Subcutaneous adipose tissue (tissue), 3 donors: ENCODE measurements around the genes CCPG1 and DNAAF4.

GRCh38 chr15:52372081-52372489 lies 76.5 kb upstream of the MYO5C start:
- PRO-cap: no peak
- RAMPAGE, long total RNA, 3 experiments: no peak in any of the 3 experiments

DNA sequence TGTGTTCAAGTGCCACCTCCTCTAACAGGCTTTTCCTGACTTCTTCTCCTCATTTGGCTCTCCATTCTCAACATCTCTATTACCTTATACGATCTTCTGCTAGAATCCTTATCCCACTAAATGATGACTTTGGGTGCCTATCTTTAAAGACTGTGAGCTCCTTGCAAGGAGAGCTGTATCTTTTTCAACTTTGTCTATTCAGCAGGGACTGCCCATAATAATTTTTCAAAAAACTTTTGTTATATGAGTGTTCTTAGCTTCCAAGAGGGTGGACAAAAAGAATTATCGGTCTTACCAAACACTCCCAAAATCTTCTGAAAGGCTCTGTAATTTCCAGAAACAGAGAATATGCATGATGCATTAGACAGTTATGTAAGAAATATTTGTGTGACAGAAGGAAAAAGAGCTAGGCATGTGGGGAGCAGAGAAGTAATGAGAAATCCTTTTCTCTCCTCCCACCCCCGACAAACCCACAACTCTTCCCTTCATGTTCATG lies 87.0 kb downstream of the MYO5A start:
- PRO-cap: no peak
- RAMPAGE, long total RNA, 3 experiments: start-site peak on the minus strand in 1 of 3 experiments, centred at position 206 of the sequence, 5 reads per replicate

- PRO-cap: bidirectional peak, plus-strand start at chr15:52529245, minus-strand start at chr15:52529138
- RAMPAGE, long total RNA, 3 experiments: no peak in any of the 3 experiments
Observed at GRCh38 chr15:52529106-52529582, 464 bp upstream of the MYO5A start.

DNA sequence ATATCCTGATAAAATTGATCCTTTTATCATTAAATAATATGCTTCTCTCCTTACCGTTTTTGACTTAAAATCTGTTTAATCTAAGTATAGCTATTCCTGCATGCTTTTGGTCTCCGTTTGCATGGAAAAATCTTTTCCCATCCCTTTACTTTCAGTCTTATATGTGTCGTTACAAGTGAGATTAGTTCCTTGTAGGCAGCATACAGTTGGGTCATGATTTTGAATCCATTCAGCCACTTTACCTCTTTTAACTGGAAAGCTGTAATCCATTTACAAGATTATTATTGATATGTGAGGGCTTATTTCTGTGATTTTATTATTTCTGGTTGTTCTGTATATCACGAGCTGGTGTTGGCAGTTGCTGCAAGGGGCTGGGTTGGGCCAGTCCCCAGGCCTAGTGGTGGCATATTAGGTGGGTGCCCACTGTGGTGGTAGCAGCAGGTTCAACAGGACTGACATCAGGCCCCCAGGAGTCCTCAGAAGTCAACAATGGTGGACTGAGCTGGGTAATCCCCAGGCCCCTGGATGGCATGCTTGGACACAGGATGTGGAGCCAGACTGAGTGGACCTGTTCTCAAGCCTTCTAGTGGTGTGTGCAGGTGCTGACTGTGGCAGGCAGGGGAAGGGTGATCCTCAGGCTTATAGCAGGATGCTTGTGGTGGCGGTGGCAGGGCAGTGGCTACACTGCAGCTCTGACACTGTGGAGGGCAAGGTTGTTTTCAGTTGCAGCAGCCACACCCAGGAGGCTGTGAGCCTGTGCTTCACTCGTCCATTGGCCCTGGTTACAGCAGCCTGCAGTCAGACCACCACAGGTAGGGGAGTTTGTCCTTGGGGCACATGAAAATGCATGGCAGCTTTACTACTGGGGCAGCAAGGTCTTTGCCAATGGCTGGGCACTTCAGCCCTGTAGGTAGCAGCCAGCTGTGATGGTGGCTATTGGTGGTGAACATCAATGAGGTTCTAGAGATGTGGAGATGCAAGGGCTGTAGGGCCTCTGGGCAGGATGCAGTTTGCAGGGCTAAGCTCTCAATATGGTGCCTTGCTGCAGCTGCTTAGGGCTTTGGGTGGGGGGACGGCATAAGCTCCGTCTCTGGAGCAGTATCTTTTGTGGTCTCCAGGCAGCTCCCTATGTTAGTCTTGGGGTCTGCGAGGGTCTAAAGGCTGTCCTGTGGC lies 17.3 kb upstream of the MYO5A start:
- PRO-cap: no peak
- RAMPAGE, long total RNA, 3 experiments: no peak in any of the 3 experiments

GRCh38 chr15:52567285-52567598 lies 1.6 kb downstream of the ARPP19 start:
- PRO-cap: no peak
- RAMPAGE, long total RNA, 3 experiments: no peak in any of the 3 experiments

DNA sequence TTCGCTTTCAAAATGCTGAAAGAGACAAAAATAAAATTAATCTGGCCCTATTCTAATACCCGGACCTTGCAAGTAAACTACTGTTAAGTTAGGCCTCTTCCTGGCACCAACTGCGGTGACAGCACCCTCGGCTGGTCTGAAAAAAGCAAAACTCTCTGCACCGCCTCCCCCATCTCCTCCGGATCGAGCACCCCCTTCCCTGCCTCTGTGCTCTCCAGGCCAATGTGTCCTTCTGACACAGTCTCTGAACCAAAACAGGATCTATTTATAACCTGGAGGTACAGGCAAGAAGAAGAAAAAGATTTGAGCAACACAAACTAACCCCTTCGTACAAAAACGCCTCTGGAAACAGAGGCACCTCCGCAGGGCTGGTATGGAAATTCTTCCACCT lies 1.1 kb downstream of the ATOSA start:
- PRO-cap: bidirectional peak, plus-strand start outside the sequence, minus-strand start at position 112 of the sequence
- RAMPAGE, long total RNA, 3 experiments: no peak in any of the 3 experiments

DNA sequence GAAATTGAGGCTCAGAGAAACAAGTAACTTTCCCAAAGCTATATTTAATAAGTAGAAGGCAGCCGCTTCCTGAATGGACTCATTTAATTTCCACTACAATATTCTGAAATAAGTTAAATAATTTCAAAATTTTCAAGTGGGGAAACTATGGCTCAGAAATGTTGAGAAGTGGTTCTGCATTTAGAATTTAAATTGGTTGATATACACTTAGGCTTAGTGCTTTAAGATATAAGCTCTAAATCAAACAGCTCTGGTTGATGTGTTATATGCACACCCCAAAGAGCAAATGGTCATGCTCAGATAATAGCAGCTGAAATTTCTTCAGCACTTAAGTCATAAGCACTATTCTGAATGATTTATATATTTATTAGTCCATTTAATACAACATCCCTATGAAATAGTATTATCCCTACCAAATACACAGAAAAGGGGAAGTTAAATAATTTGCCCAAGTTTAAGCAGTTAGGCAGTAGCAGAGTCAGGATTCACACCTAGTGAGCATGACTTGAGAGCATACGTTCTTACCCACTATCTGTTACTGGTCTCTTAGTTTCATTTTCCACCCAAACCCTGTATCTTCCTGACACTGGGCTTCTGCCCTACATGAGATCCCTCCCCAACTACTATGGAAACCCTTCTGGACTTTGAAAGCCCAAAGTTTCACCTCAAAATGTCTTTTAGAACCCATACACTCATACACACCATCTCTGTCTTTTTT lies 4.2 kb upstream of the ATOSA start:
- PRO-cap: no peak
- RAMPAGE, long total RNA, 3 experiments: no peak in any of the 3 experiments

- PRO-cap: no peak
- RAMPAGE, long total RNA, 3 experiments: no peak in any of the 3 experiments
Observed at GRCh38 chr15:52804338-52805123, 14.4 kb upstream of the ONECUT1 start.

- PRO-cap: no peak
- RAMPAGE, long total RNA, 3 experiments: no peak in any of the 3 experiments
Observed at GRCh38 chr15:52805124-52805562, 15.0 kb upstream of the ONECUT1 start.

DNA sequence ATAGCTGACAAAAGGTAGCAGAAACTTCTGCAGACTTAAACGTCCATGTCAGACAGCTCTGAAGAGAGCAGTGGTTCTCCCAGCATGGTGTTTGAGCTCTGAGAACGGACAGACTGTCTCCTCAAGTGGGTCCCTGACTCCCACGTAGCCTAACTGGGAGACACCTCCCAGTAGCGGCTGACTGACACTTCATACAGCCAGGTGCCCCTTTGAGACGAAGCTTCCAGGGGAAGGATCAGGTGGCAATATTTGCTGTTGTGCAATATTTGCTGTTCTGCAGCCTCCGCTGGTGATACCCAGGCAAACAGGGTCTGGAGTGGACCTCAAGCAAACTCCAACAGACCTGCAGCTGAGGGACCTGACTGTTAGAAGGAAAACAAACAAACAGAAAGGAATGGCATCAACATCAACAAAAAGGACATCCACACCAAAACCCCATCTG lies 34.4 kb upstream of the ONECUT1 start:
- PRO-cap: no peak
- RAMPAGE, long total RNA, 3 experiments: no peak in any of the 3 experiments

GRCh38 chr15:53455366-53455628 lies 304.2 kb downstream of the WDR72 start:
- PRO-cap: no peak
- RAMPAGE, long total RNA, 3 experiments: no peak in any of the 3 experiments

GRCh38 chr15:53710821-53711320 lies 48.6 kb downstream of the WDR72 start:
- PRO-cap: no peak
- RAMPAGE, long total RNA, 3 experiments: no peak in any of the 3 experiments

DNA sequence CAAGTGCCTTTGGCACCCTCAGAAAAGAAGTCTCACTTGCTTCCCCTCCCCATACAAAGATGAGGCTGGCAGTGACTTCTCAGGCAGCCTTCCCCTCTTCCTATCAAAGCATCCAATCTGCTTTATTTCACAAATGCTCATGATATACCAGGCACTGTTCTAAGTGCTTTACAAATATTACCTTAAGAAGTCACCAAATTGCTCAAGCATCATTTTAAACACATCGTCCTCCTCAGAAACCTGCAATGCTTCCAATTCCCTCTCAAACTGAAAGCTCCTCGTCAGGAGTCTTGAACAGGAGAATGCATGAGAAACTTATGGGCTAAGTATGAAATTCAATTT lies 181.9 kb downstream of the RSL24D1 start:
- PRO-cap: no peak
- RAMPAGE, long total RNA, 3 experiments: no peak in any of the 3 experiments

- PRO-cap: no peak
- RAMPAGE, long total RNA, 3 experiments: no peak in any of the 3 experiments
Observed at GRCh38 chr15:55250936-55251560, 38.6 kb downstream of the RAB27A start.

- PRO-cap: unidirectional peak, plus-strand start at chr15:55267913
- RAMPAGE, long total RNA, 3 experiments: no peak in any of the 3 experiments
Observed at GRCh38 chr15:55267230-55268124, 22.1 kb downstream of the RAB27A start.

GRCh38 chr15:55288751-55289385 lies 745 bp downstream of the RAB27A start:
- PRO-cap: bidirectional peak, plus-strand start at chr15:55289213, minus-strand start at chr15:55289103
- RAMPAGE, long total RNA, 3 experiments: no peak in any of the 3 experiments

DNA sequence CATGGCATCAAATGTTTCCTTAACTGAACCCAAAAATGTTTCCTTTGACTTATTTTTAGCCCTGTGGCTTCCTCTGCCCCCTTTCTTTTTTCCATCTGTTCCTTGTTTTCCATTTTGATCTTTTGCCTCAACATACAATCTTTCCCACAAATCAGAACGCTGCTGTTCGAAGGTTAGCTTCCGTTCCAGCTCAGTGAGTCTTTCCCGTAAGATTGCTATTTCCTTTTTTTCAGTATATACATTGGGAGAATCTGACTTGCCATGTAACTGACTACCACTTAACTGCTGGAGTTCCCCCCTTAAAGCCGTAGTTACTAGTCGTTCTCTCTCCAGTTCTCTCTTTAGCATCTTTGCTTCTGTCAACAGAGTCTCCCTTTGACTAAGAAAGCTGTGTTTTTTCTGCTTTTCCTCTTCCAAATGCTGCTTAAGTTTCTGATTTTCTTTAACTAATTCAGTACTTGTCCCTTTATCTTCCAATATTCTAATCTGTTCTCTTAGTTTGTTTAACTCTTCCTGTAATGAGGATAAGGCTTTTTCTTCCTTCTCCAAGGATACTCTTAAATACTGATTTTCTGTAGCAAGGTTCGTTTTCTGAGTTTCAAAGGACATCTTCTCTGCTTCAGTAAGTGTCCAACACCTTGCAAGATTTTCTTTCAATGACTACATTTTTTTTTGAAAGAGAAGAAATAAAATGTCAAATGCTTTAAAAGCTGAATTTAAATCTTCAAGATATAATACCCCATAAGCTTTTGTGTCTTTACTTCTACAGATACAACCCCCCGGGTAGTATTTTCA lies 41.5 kb downstream of the PIGB start:
- PRO-cap: no peak
- RAMPAGE, long total RNA, 3 experiments: no peak in any of the 3 experiments

GRCh38 chr15:55407803-55408811 lies at the start of gene CCPG1:
Gene CCPG1 (minus strand): TSS chr15:55408359.
- PRO-cap: bidirectional peak, plus-strand start at chr15:55408450, minus-strand start at chr15:55408294
- RAMPAGE, long total RNA, 3 experiments: start-site peak on the plus strand in 2 of 3 experiments, at chr15:55408448-55408704 at its widest, 8 to 63 reads per replicate; start-site peak on the minus strand in 3 of 3 experiments, at chr15:55408267-55408347 at its widest, 653 to 1,365 reads per replicate

- PRO-cap: no peak
- RAMPAGE, long total RNA, 3 experiments: no peak in any of the 3 experiments
Observed at GRCh38 chr15:55508171-55508394, at the start of gene DNAAF4. Gene DNAAF4 (minus strand): TSS chr15:55508234.

DNA sequence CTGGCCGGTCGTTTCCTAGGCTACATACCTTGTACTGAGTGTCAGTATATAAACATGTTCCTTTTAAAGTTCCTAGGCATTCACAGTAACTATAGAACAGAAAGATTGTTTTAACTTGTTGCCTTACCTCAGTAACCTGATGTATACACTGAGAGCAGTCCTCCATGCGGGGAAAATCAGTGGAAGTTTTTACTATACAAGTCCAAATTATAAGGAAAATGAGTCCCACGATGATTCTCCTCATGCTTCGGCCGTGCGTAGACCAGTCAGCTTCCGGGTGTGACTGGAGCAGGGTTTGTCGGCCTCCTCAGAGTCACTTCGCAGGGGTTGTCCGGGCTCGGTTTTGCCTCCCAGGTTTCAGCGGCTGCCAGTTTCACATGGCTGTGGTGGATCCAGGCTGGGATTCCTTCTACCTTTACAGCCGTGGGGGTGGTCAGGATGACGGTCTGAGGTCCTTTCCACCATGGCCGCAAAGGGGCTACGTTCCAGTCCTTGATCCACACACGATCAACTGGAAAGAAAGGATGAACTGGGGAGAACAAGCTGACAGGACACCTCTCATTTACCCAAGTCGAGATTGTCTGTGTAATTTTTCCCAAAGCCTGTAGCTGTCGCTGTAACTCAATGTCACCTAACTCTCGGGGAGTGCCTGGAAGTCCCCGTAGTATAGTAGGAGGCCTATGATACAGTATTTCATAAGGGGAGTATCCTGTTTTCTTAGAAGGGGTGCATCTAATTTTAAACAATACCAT lies 5.6 kb upstream of the DNAAF4 start:
- PRO-cap: no peak
- RAMPAGE, long total RNA, 3 experiments: no peak in any of the 3 experiments